Measurements from ENCODE around the gene TEX44.

DNA sequence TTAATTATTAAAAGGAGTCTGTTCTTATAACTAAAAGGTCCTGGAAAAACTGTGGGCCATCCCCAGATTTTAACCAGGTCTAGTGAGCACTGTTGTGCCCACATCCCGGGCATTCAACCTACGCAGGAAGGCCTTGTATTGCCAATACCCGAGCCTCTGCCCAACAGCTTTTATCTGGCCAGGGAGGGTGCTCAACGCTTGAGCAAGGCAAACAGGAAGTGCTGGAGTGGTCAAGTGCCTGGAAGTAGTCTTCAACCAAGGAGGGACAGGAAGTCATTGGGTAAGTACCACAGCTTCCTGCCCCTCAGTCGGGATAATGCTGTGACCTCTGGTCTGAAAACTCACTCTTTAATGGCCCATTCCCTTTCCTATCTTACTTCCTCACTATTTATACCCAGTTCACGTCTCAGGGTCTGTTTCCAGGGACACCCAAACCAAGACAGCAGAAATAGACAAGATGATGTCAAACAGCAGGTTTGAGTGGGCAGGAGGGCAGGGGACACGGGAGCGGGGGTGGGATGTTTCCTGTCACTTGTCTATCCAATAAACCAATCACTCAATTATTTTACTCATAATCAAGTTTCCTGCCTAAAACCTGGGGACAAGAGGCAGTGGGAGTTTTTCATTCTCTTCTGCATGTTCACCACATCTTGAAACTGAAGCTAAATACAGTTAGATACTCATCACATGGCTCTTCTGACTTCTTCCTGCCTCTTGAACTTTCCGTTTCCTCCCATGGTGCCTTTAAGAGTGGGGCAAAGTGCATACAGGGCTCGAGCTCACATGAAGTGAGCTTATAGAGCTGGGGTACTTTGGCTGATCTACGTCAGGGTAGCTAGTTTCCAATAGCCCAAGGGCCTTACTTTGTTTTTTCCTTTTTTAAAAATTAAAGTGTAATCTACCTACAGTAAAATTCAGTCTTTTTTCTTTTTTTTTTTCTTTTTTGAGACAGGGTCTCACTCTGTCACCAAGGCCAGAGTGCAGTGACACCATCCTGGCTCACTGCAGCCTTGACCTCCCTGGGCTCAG is 68.9 kb upstream of the CAB39 start:
- RAMPAGE, total RNA: no peak

GRCh38 chr2:230667241-230667661 is 45.4 kb upstream of the CAB39 start:
- RAMPAGE, total RNA: no peak

DNA sequence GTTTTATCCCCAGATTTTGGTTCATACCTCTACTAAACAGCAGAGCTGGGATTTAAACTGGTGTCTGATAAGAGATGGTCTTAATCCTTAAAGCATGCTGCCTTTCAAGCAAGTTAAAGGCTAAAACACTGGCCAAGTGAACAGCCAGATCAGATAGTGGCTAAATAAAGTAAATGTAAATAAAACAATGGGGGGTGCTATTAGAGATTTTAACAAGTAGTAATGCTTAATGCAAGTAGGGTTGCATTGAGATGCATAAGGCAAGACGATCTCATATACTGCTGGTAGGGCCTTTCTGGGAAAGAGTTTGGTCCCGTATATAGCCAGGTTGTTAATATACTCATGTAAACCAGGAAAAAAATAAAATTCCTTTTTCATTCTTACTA is 18.4 kb downstream of the CAB39 start:
- RAMPAGE, total RNA: no peak

- RAMPAGE, total RNA: no peak
Measured at GRCh38 chr2:230748855-230749296, 36.2 kb downstream of the CAB39 start.

DNA sequence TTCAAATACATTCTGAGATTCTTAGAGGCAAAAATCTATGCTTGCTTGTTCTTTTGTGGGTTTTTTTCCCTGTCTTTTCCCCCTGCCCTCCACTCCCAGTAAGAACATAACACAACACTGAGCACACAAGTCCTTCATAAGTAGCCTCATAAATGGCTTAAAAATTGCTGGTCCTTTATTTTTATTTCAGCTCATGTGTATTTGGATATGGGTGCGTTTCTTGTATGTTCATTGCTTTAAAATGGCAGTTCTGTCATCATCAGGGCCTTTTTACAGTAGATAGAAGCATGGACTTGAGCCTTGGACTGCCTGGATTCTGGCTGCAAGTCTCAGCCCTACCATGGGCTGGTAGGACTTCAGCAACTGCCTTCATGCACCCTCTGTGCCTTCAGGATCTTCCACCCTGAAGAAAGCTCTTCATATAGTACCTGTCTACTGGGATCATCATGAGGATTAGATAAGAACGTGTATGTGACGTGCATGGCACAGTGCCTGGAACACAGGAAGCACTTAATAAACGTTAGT is 53.4 kb upstream of the ITM2C start:
- RAMPAGE, total RNA: no peak

DNA sequence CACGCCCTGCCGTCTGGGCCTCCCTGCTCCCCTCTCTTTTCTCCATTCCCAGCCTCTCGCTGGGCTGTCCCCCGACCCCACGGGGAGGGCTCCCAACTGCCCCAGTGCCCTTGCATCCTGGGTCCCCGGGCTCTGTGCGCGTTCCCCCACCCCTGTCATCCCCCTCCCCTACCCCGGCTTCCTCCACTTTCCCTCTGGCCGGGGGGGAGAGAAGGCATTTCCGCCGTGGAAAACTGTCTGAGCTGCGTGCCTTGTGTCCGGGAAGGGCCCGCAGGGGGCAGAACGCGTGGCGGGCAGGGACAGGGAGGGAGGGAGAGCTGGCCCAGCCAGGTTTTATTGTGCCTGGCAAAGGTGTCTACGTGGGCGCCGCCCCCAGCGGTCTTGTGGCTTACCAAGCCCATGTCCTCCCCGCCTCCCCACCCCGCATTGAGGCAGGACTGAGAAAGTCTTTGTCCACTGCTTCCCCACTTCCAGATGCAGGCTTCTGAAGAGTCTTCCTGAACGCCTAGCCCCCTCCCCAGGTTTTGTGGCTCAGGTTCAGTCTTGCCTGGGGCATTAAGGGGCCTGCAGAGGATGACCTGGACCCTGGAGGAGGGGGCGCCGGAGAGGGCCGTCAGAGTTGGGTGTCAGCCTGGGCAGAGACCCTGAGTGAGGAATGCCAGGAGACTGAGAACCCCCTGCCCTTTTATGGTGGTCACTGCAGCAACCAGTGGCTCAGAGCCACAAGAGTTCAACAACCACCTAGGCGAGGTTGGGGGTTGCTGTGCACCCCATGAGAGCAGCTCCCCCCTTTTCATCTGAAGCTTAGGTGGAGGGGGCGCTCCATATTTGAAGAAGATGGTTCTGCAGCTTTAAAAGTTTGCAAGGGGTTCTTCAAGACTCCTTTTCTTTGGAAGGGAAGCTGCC is 1.3 kb downstream of the ITM2C start:
- RAMPAGE, total RNA: no peak

- RAMPAGE, total RNA: no peak
Measured at GRCh38 chr2:230867882-230868513, 3.3 kb downstream of the ITM2C start.

DNA sequence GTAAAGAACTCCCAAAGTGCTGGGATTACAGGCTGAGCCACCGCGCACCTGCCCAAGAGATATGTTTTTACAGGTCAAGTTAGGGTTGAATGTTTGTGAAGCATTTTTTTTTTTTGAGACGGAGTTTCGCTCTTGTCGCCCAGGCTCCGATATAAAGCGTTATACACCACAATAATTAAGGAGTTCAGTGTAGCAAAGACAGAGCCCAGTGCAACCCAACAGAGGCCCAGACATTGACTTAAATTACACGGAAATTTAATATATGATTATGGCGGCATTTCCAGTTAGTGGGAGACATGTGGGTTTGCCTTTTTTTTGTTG is 15.3 kb downstream of the ITM2C start:
- RAMPAGE, total RNA: no peak

- RAMPAGE, total RNA: no peak
Measured at GRCh38 chr2:230924377-230925052, 527 bp downstream of the GPR55 start.

DNA sequence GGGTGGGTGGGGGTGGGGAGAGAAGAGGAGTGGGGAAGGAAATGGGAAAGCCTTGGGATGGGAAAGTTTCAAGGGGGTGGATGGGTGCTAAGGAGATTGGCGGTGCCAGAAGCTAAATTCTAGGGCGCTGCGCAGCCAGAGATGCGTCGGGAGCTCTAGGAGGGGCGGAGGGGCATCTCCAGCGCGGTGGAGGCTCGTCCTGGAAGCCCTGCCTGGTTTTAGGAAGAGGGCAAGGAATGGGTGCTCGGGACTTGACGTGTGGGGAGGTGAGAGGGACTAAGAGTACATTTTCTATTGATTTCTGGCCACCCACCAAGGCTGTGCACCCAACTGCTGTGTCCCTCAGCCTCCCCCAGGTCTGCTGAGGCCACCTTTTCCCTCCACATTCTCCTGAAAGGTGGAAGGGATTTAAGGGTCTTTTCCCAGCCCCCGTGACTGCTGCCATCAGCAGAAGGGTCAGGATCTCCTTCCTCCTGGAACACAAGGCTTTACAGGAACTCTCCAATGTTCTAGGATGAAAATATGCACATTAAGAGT is 1.3 kb downstream of the C2orf72 start:
- RAMPAGE, total RNA: no peak

DNA sequence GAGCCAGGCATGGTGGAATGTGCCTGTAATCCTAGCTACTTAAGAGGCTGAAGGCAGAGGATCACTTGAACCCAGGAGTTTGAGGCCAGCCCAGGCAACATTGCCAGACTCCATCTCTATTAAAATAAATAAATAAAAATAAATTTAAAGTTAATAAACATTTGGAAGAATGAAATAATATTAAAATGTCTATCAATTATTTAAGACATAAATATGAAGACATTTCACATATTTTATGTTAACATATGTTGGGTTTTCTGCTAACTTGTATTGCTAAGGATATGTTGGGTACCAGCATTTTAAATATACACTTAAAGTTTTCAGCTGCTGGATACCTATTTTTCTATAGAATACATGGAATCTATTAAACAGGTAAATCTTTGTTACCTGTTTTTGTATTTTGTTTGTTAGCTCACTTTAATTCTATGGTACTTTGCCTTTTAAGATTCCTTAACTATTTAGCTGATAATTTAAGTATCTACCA is 3.6 kb downstream of the HTR2B start:
- RAMPAGE, total RNA: no peak

GRCh38 chr2:231244758-231245550 is 46.5 kb downstream of the ARMC9 start:
- RAMPAGE, total RNA: no peak

GRCh38 chr2:231362266-231362781 is 33.2 kb upstream of the B3GNT7 start:
- RAMPAGE, total RNA: no peak

DNA sequence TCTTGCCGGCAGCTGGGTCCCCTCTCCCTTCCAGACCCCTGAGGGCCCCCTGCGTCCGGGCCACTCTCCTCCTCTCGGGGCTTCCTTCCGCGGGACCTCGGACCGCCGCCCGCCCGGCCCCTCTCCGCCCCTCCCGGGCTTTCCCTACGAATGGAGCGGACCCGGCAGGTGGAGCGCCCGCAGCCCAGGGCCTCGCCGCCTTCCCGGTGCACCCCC is 516 bp downstream of the B3GNT7 start:
- RAMPAGE, total RNA: no peak

- RAMPAGE, total RNA: no peak
Measured at GRCh38 chr2:231399404-231399832, 3.9 kb downstream of the B3GNT7 start.

- RAMPAGE, total RNA: no peak
Measured at GRCh38 chr2:231464556-231464682, 135 bp upstream of the NCL start.

DNA sequence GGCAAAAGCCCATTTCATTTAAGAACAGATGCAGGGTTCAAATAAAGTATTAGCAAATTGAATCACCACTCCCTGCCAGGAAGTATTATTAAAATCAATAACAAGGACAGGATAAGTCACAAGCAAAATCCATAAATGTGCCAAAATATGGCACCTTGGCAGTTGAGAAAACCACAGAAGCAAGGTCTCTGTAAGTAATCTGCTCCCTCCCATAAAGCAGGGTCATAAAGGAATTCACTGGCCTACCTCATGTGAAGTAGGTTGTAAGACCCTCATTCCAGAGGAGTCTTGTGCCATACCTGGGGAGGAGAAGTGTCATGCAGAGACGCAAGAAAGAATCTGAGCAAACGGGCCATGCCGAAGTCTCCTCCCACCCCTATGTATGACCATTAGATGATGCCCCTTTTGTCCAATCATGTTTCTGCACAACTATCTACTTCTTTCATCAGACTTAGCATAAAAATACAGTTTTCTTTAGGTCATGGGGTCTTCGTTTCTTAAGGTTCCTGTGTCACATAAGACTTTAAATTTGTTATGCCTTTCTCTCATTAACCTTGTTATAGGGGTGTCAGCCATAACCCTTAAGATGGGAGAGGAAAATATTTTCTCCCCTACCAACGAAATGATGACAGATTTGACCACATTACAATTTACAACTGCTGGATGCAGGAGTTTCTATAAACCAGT is 14.6 kb downstream of the NMUR1 start:
- RAMPAGE, total RNA: no peak

- RAMPAGE, total RNA: no peak
Measured at GRCh38 chr2:231526704-231527388, 3.4 kb downstream of the NMUR1 start.

GRCh38 chr2:231592674-231593015 is at the start of gene TEX44:
Gene TEX44, plus strand, starts transcription at chr2:231592864.
- RAMPAGE, total RNA: no peak

DNA sequence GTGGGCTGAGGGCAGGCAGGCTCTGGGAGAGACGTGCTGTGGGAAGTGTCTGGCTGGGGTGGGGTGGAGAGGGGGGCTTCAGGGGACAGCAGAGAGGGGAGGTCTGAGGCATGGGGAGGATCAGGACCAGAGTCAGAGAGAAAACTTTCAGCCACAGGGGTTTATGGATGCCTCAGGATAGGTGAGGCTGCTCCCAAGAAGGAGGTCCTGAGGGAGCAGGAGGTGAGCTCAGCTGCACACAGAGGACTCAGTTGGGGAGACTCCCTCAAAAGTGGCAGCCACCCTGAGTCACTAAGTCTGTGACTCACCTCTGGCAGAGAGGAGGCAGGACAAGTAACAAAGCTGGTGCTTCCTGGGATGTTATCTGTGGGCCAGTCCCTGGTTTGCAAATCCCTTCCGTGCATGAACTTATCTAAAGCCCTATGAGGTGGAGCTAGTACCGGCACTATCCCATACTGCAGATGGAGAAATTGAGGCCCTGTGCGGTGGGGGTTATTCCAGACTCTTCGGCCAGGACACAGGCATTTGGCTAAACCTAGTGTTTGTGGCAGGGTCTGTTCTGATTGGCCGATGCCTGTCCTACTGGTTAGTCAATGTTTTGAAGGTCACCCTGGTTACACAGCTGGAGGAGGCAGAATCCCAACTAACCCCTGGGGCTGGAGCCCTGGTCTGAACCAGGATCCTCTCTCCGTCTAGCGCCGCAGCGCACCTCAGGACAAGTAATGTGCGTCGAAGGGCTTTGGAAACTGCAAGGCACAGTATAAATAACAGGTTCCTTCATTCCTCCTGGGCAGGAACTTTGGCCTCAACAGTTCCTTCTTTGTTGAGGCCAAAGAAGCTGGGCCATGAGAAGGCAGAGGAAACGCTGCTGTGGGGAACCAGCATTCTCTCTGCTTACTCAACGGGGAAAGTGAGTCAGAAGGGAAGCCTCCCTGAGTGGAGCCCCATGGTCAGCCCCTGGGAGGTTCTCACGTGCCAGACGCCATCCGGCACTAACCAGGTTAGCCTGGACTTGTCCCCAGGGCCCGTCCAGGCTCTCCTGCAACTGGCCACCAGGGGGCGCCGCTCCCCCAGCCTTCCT is 19.4 kb downstream of the TEX44 start:
- RAMPAGE, total RNA: no peak

Data from foreskin keratinocyte (primary cell).